Metastatic Breast Carcinoma in the Ovary (tissue), 3 donors: ENCODE data around the genes NTN3, ATP6V0C, TNFRSF12A and THOC6.

- PRO-cap, 3 experiments: no peak in any of the 3 experiments
Measured at GRCh38 chr16:2468158-2468845, 2.8 kb upstream of the NTN3 start.

- PRO-cap, 3 experiments: no peak in any of the 3 experiments
Measured at GRCh38 chr16:2470753-2471726, at the start of gene NTN3. NTN3 (plus strand) TSS chr16:2471297.

DNA sequence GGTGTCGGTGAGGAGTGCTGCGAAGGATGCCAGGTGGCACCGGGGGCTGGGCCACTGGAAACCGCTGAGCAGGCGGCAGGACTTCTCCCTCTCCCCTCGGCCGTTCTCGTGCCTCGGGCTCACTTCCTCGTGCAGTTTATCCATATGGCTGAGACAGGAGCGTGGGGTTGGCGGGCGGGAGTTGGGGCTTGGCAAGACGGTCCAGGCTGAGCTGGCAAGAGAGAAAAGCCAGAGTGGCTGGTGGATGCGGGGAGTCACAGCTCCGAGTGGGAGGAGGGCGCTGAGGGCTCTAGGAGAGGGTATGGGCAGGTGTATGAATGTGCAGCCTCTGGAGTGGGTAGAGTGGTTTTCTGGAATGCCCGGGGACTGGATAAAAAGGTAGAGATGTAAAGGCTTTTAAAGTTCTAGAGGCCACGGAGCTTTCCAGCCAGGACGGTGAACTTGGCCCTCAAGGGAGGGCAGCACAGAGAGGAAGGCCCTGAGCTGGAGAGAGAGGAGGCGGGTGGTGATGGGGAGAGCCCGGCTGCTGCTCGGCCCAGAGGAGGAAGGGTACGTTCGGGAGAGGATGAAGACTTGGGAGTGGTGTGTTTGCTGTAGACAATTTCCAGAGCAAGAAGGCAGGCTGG lies 8.4 kb downstream of the TBC1D24 start:
- PRO-cap, 3 experiments: no peak in any of the 3 experiments

DNA sequence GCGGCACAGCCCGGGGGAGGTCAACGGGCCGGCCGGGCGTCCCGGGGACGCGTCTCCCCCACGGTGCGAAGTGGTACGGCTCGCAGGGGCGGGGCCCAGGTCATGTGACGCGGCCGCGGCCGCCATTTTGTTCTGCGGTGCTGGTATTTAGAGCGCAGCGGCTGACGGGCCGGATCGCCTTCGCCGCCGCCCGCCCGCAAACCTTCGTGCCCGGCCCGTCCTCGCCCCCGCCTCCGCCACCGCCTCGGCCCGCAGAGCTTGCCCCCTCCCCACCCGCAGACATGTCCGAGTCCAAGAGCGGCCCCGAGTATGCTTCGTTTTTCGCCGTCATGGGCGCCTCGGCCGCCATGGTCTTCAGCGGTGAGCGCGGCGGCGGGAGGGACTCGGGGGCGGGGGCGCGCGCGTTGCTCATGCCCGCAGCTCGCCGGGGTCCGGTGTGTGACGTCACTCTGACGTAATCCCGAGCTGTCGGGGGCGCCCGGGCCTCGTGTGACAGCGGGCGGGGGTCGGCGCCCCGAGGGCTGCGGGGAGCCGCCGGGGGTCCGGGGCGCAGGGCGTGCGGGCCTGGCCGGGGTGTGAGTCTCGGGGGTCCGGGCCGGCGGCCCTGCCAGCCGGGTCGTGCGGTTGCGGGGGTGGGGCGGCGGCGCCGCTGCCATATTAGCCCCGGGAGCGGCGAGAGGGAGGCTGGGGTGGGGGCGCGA lies at the start of gene ATP6V0C:
ATP6V0C (plus strand) TSS at position 130 of the 701 bp plus-strand sequence.
- PRO-cap, 3 experiments: peak in 3 of 3 experiments; most common plus-strand start position 150 of the sequence (in 3); most common minus-strand start position 385 of the sequence (in 1)

DNA sequence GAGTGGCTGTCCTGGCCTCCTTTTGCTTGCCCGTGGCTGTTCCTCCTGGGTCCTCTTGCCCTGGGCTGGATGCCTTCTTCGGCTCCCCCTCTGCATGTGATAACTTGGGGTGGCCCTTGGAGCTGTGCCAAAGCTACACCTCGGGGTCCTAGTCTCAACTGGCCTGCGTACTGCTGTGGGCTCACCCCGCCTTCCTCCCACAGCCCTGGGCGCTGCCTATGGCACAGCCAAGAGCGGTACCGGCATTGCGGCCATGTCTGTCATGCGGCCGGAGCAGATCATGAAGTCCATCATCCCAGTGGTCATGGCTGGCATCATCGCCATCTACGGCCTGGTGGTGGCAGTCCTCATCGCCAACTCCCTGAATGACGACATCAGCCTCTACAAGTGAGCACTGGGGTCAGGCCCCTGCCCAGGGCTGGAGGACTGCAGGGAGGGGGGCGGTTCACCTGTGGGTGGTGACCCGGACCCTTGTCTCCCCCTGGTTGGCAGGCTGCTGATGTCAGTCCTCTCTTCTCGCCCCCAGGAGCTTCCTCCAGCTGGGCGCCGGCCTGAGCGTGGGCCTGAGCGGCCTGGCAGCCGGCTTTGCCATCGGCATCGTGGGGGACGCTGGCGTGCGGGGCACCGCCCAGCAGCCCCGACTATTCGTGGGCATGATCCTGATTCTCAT lies 1.0 kb upstream of the AMDHD2 start:
- PRO-cap, 3 experiments: no peak in any of the 3 experiments

- PRO-cap, 3 experiments: peak in 3 of 3 experiments; most common plus-strand start chr16:2532714 (in 2); most common minus-strand start chr16:2532576 (in 1)
Measured at GRCh38 chr16:2532446-2533424, 1.5 kb upstream of the CEMP1 start.

GRCh38 chr16:2672927-2674084 lies 9.0 kb upstream of the KCTD5 start:
- PRO-cap, 3 experiments: peak in 3 of 3 experiments; most common plus-strand start chr16:2673659 (in 1); most common minus-strand start chr16:2673348 (in 2)

DNA sequence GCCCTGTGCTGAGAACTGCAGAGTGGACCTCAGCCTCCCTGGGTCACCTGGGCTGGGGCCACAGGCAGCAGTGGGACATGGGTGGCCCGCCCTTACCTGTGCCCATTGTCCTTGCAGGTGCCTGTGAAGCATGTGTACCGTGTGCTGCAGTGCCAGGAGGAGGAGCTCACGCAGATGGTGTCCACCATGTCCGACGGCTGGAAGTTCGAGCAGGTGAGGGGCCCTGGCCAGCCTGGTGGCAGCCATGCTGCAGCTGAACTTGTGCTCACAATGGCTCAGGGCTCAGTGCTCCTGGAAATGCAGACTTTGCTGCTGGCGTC lies 17.3 kb downstream of the KCTD5 start:
- PRO-cap, 3 experiments: no peak in any of the 3 experiments

- PRO-cap, 3 experiments: peak in 3 of 3 experiments; most common plus-strand start chr16:2721209 (in 2); most common minus-strand start chr16:2721051 (in 3)
Measured at GRCh38 chr16:2720909-2722061, 1.3 kb upstream of the PRSS27 start.

DNA sequence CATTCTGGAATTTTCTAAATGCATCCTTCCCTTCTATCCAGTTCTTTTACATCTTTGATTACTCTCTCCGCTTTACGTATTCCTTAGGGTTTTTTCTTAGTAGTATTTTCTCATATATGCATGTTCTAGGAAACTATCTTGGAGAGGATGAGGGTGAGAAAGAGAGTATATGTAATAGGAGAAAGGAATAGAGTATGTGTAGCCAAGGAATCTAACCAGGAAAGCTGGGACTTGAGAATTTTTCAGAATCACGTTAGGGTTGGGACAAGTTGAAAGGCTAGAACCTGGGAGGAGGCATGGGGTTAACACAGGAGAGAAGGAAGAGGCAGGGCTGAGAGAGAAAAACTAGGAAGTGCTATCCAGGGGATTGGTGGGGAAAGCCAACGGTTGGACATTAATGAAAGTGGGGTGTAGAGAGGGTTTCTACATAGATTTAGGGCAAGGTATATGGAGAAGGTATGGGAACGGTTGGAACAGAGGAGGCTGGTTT lies 2.6 kb downstream of the SRRM2 start:
- PRO-cap, 3 experiments: no peak in any of the 3 experiments

- PRO-cap, 3 experiments: no peak in any of the 3 experiments
Measured at GRCh38 chr16:2757088-2757722, 4.8 kb downstream of the SRRM2 start.

GRCh38 chr16:2835663-2836863 lies 6.0 kb downstream of the ZG16B start:
- PRO-cap, 3 experiments: peak in 2 of 3 experiments; most common plus-strand start chr16:2835924 (in 1); most common minus-strand start chr16:2835725 (in 1)

- PRO-cap, 3 experiments: peak in 3 of 3 experiments; most common plus-strand start chr16:2882284 (in 3); most common minus-strand start chr16:2882293 (in 3)
Measured at GRCh38 chr16:2881765-2882475, 1.1 kb upstream of the FLYWCH2 start.

GRCh38 chr16:2926808-2927553 lies 15.2 kb downstream of the FLYWCH1 start:
- PRO-cap, 3 experiments: no peak in any of the 3 experiments

GRCh38 chr16:2981284-2981911 lies 1.2 kb upstream of the PKMYT1 start:
- PRO-cap, 3 experiments: no peak in any of the 3 experiments

DNA sequence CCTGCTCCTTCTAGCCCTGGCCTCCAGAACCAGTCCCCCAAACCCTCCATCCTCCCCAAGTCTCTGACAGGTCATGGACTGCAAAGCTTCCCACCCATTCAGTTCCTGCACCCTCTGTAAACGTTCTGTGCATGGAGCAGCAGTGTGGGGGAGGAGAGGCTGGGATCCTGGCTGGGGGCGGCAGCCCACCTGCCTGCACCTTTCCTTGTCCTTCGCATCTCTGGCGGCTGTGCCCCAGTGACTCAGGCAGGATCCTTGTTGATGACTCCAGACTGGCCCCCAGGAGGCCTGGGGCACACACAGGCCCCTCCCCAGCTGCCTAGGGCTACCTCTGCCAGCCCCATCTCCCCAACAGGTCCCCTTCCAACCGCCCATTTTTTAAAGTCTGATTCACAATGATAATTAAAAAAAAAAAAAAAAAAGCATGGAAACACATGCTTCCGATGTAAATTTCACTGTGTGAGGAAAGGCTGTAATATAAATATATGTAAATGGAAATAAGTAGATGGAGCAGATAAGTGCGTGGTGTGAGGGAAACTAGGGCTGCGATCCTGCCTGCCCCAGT lies 1.7 kb upstream of the PKMYT1 start:
- PRO-cap, 3 experiments: no peak in any of the 3 experiments

DNA sequence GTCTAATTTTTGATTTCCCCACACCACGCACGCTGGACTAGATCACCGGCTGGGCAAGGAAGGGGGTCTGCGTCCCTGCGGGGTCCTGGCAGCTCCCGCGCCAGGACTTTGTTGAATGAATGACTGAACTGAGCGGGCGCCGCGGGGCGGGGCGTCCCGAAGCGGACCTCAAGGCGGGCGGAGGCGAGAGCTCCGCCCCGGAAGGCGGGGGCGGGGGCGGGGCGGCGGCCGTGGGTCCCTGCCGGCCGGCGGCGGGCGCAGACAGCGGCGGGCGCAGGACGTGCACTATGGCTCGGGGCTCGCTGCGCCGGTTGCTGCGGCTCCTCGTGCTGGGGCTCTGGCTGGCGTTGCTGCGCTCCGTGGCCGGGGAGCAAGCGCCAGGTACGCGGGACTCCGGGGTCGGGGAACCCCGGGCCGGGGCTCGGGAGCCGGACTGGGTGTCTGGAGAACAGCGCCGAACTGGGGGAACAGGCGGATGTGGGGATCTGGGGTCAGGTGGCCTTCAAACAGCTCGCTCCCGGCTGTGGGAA lies at the start of gene TNFRSF12A:
TNFRSF12A (plus strand) TSS at position 258 of the 530 bp plus-strand sequence.
- PRO-cap, 3 experiments: peak in 3 of 3 experiments; most common plus-strand start position 260 of the sequence (in 2); most common minus-strand start position 110 of the sequence (in 3)

- PRO-cap, 3 experiments: peak in 3 of 3 experiments; most common plus-strand start chr16:3024064 (in 3); most common minus-strand start chr16:3024307 (in 2)
Measured at GRCh38 chr16:3023559-3024642, at the start of gene THOC6. THOC6 (plus strand) TSS chr16:3024035.

GRCh38 chr16:3029498-3029965 lies 5.7 kb downstream of the THOC6 start:
- PRO-cap, 3 experiments: no peak in any of the 3 experiments

GRCh38 chr16:3066133-3066701 lies 777 bp downstream of the IL32 start:
- PRO-cap, 3 experiments: no peak in any of the 3 experiments